ENCODE measurements around the gene BTBD6.

- RRBS = no CpG with 5 or more reads among the region's 12 CpGs
Observed at GRCh38 chr14:104789749-104790271, 5.7 kb downstream of the AKT1 start.

DNA sequence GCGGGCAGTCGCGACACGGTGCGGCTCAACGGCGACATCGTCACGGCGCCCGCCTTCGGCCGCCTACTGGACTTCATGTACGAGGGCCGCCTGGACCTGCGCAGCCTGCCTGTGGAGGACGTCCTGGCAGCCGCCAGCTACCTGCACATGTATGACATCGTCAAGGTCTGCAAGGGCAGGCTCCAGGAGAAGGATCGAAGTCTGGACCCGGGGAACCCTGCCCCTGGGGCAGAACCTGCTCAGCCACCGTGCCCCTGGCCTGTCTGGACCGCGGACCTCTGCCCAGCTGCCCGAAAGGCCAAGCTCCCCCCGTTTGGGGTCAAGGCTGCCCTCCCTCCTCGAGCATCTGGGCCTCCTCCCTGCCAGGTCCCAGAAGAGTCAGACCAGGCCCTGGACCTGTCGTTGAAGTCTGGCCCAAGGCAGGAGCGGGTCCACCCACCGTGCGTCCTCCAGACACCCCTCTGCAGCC lies 502 bp downstream of the ZBTB42 start:
- RRBS = no CpG with 5 or more reads among the region's 31 CpGs

DNA sequence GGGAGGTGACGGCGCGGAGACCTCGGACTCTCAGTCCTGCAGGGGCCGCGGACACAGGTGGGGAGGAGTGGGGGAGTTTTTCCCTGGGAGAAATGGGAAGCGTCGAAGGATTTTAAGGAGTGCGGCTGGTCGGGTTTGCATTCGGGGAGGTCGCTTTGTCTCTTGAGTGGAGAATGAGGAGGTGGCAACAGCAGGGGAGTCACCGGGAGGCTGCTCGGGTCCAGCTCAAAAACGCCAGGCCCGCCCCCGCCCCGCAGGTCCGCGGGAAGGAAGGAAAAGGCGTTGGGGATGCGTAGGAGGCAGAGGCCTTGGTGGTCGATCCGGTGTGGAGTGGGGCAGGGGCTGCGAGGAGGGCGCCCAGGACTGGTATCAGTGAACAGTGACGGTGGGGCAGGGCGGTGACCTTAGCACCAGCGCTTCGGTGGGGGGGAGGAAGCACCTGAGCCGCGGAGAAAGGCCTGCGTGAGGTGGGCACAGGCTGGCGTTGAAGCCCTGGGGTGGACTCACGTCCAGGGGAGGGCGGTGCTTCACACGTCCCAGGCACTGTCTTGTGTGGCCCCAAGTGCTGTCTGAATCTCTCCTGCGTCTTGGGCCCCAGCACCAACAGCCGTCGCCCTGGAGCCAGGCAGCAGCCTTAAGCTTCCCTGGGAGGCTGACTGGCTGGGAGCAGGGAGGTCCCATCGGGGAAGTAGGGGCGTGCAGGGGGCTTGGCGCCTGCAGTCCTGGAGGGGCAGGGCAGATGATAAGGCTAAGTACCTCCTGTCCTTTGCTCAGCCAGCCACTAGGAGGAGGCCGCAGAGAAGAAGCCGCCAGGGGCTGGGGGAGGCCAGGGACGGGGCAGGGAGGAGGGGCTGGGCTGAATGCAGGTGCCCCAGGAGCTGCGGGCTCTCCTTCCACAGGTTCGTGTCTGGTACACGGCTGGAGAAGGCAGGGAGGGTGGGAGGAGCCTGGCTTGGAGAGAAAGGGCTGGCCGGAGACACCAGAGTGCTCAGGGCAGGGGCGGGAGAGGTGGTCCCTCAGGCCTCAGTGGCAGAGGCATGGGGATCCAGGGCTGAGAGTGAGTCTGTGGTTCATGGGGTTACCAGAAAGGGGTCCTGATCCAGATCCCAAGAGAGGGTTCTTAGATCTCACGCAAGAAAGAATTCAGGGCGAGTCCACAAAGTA lies 26.5 kb downstream of the ZBTB42 start:
- RRBS = no CpG with 5 or more reads among the region's 53 CpGs

GRCh38 chr14:104865525-104866312 lies 651 bp downstream of the CEP170B start:
- RRBS = 2% methylated on average over 33 of the region's 81 CpGs

GRCh38 chr14:104966931-104967354 lies 11.2 kb downstream of the AHNAK2 start:
- RRBS = no CpG with 5 or more reads among the region's 7 CpGs

DNA sequence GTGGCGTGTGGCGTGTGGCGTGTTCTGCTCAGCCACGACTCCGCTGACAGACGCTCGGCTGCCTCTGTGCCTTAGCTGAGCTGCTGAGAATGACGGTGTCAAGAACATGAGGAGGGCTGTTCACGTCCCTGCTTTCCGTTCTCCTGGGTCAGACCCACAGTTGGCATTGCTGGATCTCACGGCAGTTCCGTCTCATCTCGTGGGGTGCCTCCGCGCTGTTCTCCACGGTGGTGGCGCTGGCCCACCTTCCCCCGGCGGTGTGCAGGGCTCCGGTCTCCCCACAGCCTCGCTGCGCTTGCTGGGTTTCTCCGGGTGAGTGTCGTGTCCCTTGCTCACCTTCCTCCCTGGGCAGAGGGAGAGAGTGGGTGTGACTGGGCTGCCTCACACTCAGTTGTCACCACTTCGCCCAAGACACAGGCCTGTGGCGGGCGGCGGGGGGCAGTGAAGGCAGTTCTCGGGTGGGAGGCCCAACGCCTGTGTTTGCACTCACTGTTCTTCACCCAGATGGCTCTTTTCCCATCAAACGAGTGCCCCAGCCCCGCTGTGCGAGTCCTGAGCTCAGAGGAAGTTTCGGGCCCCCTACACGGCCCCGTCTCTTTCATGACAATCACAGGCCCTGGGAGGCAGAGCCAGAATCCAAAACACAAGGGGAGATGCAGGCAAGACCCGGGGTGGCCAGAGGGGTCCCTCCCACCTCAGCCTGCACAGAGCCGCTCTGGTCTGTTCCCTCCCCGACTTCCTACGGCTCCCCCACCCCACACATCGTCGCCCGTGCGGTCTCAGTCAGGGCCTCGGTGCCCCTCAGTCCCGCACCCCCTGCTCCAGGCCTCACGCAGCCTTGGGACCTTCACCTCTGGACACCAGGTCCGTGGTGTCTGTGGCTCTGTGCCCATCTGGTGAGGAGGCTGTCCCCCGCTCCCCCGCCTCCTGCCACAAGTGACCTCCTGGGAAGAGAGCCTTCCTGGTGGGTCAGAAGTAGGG lies 9.1 kb downstream of the GPR132 start:
- RRBS = 69% methylated on average over 3 of the region's 50 CpGs

GRCh38 chr14:105059143-105059564 lies 6.1 kb downstream of the GPR132 start:
- RRBS = no CpG with 5 or more reads among the region's 9 CpGs

DNA sequence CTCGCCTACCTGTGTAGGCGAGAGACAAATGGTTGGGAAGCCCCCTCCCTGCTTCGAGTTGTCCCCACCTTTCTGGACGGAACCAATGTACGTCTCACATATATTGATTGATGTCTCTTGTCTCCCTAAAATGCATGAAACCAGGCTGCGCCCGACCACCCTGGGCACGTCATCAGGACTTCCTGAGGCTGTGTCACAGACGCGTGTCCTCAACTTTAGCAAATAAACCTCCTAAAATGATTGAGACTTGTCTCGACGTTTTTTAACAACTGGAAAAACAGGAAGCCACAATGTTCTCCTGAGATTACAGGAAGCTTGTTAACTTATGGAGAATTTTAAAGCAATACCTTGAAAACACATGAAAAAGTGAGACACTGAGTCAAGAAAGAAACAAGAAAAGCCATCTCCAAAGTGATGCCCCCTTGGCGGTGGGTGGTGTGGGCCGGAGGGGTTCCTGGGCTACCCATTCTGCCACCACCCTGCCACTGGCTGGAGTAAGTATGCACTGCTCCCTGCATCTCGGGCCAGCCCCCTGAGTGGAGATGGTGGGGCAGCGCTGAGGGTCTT lies 5.6 kb downstream of the GPR132 start:
- RRBS = no CpG with 5 or more reads among the region's 16 CpGs

GRCh38 chr14:105248239-105248692 lies at the start of gene BTBD6:
TSS of gene BTBD6 (plus strand) at chr14:105248533.
- RRBS = 1% methylated on average over 18 of the region's 61 CpGs

DNA sequence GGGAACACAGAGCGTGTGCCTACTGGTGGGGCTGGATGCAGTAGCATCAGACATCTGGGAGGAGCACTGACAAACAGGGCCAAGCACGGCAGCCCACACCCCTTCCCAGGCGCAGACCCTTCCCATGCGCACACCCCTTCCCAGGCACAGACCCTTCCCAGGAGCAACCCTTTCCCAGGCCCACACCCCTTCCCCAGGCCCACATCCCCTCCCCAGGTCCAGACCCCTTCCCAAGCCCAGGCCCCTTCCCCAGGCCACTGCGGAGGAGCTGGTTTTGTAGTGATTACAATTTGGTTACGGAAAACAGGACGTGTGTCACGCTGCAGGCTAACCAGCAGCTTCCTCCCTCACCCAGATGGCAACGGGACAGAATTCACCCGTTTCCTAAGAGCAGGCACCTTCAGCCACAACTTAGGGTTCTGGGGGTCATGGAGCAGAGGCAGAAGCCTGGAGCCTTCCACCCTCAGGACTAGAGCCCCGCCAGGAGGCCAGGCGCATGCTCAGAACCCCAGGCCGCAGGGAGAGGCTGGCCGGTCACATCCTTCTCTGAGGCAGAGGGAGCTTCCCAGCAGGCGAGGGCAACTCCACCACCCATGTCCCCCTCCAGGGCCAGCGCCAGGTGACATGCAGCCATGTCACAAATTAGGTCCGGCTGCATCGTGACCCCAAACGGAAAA lies 8.0 kb downstream of the BRF1 start:
- RRBS = no CpG with 5 or more reads among the region's 19 CpGs

- RRBS = 9% methylated on average over 6 of the region's 41 CpGs
Observed at GRCh38 chr14:105398661-105399133, 359 bp downstream of the TEX22 start.

GRCh38 chr14:105465506-105466226 lies 9.0 kb upstream of the CRIP2 start:
- RRBS = 80% methylated on average over 8 of the region's 23 CpGs

DNA sequence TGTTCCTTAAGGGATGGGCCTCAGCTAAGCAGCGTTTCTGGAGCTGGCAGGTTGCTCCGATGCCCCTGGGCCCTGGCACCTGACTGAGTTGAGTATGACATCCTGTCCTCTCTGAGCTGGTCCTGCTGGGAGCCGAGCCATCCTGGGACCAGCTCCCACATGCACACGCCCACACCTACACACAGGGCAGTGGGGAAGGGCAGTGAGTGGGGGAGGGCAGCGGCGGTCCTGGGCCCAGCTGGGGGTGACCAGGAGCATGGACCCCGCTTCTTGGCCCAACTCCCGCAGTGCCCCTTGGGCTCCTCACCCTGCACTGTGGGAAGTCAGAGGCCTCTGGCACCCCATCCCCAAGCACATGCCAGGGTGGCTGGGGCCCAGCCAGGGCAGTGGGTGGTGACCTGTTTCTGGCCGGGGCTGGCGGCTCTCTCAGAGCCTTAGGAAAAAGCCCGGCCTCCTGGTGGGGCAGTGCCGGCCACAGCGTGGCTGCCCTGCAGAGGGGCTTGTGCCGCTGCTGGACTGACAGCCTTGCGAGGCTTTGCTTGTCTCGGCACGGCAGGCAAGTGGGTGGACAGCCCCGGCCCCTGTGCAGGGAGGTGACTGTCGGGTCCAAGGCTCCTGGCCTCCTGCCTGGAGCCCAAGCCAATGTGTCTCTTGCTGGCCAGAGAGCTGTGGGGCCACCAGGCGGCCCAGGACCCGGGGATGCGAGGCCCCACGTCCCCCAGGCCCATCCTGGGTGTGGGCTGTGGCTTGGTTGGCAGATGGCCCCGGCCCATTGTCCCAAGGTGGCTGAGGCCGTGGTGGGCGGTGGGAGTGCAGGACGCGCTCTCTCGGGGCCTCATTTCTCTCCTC lies 5.8 kb upstream of the CRIP2 start:
- RRBS = 70% methylated on average over 6 of the region's 29 CpGs

DNA sequence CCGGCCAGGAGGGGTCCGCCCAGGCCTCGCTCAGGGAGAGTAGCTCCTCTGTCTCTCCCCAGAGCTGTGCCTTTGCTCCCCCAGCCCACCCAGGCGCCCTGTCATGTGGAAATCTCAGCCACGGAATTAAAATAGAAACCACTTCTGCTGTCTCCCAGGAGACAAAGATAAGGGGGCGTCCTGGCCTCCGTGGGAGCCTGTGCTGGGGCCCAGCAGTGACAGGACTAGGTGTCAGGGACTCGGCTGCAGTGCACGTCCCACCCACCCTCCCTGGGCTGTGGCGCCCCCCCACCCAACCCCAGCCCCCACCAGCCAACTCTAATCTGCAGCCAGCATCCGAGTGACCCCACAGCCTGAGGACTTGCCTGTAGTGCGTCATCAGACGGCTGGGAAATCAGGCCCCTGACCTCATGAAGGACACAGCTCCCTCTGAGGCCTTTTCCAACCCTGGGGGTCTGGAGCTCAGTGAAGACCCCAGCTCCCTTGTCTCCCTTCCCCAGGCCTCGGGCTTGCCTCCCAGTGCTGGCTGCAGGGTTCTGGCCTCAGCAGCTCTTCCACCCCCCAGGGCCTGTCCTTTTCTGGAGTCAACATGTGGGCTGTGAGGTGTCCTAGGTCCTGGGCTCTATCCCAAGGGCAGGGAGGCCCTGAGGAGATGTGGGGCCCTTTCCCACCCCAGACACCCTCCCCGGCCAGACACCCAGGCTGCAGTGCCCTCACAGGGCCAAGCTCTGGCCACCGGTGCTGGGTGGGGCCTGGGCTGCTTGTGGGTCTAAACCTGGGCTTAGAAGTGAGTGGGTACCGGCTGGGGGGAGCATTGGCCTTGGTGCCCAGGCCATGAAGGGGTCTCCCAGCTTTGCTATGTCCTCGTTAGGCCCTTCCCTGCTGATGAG lies 3.0 kb upstream of the CRIP2 start:
- RRBS = 23% methylated on average over 4 of the region's 18 CpGs

DNA sequence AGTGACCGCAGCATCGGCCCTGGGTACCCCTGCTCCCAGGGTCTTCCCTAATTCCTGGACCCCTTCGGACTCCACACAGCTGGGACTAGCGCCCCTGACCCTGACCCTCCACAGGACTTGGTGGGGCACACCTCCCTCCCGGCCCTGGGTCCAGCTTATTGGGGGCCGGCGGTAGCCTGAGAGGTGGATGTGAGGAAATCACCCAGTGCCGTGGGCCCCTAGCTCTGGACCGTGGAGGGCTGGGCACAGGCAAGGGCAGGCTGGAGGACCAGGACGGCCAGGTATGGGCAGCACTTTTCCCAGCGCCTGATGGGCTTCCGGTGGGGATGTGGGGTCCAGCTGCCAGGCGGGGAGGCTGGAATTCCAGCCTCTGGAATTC lies 4.0 kb upstream of the CRIP1 start:
- RRBS = no CpG with 5 or more reads among the region's 13 CpGs

- RRBS = no CpG with 5 or more reads among the region's 14 CpGs
Observed at GRCh38 chr14:105577216-105578084, 51.1 kb downstream of the TMEM121 start.

DNA sequence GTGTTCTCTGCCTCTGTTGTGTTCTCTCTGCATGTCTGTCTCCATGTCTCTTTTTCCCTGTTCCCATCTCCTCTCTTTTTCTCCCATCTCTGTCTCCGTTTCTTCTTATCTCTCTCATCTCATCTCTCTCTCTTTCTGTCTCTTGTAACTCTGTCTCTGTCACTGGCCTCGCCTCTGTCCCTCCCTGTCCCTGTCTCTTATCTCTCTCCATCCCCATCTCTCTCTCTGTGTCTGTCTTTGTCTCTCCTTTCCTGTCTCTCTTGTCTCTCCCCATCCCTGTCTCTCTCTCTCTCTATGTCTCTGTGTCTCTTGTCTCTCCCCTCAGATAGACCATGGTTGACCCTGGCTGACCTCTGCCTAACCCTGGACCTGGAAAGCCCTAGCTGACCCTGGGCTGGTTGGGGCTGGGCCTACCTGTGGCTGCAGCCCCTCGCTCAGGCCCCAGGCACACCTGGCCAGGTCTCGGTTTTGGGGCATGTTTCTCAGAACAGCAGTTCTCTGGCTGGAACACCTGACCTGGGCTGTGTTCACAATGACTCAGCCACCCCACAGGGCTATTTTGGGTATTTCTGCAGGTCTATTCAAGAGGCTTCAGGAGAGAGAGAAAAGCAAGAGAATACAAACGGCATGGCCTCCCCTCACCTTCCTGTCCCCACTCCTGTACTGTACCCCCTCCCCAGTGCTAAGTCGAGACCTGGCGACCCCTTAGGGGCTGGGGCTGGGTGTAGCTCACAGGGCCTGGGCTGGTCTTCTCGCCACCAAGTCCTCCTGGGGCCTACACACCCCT lies 174.4 kb downstream of the TMEM121 start:
- RRBS = no CpG with 5 or more reads among the region's 8 CpGs

DNA sequence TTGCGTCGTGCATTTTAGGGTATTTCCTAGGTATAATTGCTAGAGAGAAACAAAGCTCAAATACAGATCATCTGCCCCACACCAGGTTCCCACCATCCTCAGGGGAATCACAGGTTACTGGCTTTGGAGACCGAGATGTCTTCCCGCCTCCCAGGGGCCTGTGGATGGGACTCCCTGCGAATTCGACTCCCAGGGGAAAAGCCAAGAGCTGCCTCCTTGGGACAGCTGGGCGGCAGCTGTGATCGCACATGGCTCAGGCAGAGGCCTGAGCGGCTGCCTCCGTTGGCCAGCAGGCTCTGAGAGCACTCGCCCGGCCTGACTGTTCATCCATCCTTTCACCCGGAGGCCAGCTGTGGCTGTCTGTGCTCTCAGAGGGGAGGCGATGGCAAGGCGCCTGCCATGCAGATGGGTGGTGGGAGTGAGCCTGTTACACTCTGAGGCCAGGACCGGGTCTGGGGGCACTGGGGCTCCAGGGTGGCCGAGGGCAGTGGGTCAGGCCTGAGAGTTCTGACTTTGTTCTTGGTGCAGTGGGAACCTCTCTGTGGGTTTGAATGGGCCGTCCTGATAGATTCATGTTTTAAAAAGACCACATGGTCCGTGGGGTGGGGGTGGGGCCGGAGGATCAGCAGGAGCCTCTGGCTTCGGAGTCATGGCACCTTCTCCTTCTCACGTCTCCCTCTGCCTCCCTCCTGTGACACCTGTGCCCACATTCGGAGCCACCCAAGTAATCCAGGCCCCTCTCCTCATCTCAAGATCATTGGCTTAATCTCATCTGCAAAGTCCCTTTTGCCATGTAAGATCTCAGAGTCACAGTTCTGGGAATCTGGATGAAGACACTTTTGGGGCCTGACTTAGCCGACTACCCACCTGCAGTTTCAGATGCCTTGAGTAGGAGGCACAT lies 292.4 kb downstream of the TMEM121 start:
- RRBS = 100% methylated on average over 1 of the region's 24 CpGs

DNA sequence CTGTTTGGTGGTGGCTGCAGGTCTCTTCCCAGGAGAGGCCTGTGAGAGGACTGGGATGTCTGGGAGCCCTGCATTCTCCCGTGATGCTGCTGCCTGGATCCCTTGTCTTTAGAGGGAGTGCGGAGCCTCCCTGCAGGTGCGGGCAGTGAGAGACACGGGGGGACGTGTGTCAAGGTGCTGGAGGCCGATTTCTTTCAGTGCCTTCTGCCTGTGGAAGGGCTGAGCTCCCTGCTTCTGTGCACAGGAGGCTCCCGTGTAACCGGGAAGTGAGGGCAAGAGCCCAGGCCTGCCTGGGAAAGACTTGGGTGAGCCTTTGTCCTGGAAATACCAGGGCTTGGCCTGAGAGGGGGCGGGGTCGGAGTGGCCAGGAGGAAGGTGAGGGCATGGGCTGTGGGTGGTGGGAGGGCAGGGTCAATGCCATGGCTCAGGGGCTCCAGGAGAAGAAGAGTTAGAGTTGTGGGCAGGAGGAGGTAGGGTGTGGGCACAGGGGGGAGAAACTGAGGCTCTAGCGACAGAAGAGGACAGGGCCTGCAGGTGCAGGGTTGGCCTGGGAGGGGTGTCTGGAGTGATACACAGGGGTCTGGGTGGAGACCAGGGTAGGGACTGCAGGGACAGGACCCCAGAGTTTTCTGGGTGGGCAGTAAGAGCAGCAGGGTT lies 372.2 kb downstream of the TMEM121 start:
- RRBS = no CpG with 5 or more reads among the region's 11 CpGs

- RRBS = no CpG with 5 or more reads among the region's 13 CpGs
Observed at GRCh38 chr14:105917768-105918551, 391.6 kb downstream of the TMEM121 start.